Skeletal muscle satellite cell (primary cell): Measurements from ENCODE around the genes LAMC3 and FAM78A.

DNA sequence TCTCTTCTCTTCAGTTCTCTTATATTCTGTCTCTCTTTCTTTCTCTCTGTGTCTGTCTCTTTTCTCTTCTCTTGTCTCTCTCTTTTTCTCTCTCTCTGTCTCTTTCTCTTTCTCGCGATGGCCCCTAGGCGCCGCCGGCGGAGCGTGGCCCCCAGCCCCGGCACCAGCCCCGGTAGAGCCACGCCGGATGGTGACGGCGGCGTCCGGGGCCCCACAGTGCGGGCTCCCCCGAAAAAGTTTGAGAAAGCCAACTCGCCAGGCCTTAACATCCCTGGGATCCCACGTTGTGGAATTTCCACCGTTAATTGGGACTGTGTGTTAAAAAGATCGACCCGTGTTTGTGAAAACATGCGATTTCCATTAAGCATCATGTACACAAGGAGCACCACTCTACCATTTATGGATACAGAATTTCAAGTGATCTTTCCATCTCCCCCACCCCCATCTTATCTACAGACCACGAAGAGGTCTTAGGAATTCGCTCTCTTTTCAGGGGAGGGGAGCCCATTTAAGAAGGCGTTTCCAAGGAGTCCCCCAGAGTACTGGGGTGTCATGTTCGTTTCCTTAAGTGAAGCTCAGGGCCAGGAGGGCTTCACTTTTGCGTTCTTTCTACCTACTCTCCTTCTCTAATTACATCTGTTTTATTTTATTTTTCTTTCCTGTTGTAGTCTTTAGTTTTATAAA, 756 bp downstream of the ABL1 start:
- CAGE, long polyA plus RNA = no peak

GRCh38 chr9:131009034-131009757, at the start of gene LAMC3:
TSS of gene LAMC3 (plus strand) at chr9:131009174.
- CAGE, long polyA plus RNA = no peak

DNA sequence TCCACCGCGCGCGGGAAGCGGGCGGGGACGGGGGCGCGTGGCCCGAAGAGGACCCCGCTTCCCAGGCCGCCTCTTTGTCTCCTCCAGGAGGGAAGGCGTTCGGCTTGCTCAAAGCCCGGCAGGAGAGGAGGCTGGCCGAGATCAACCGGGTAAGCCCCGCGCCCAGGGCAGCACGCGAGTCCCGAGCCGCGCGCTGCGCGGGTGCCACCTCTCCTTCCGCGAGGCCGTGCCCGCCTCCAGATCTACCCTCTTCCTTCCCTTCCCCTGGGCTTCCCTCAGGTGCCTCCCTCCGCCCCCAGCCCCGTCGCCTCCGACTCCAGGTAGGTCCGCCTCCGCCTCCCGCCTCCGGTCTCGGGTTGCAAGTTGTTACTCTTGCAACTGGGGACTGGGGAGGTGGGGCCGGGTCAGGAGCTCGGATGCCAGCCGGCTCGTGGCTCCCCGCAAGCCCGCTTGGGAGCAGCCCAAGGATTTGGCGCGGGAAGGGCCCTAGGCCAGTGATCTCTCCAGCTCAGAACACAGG, 444 bp downstream of the AIF1L start:
- CAGE, long polyA plus RNA = no peak

GRCh38 chr9:131143390-131144005, 18.1 kb downstream of the NUP214 start:
- CAGE, long polyA plus RNA = no peak

DNA sequence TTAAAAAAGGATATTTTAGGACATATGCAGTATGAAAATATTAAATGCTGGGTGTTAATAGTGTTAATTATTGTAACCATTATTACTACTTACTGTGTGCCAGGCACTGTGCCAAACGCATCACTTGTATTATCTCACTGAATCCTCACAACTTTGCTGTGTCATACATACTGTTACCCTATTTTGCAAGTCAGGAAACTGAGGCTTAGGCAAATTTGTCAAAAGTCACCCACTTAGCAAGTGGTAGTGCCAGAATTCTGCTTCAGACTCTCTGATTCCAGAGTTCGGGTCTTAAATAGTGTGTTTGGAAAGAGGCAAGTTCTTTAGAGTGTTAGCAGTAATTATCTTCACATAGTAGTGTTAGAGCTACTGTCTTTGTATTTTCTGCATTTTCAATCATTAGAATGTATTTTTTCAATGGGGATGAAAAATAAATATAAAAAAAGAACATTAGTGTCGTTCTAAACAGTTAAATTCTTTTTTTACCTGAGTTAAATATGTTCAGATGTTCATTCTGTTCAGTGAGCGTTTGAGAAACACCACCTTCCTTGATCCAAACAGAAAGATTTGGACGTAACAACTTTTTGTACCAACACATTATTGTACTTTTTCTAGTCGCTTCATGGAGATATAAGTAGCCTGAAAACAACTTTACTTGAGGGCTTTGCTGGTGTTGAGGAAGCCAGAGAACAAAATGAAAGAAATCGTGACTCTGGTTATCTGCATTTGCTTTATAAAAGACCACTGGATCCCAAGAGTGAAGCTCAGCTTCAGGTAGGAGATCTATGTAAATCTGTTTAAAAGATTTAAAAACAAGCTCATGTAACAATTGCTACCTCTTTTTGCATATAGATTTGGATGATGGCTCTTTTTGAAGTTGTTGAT, 26.0 kb downstream of the NUP214 start:
- CAGE, long polyA plus RNA = no peak

DNA sequence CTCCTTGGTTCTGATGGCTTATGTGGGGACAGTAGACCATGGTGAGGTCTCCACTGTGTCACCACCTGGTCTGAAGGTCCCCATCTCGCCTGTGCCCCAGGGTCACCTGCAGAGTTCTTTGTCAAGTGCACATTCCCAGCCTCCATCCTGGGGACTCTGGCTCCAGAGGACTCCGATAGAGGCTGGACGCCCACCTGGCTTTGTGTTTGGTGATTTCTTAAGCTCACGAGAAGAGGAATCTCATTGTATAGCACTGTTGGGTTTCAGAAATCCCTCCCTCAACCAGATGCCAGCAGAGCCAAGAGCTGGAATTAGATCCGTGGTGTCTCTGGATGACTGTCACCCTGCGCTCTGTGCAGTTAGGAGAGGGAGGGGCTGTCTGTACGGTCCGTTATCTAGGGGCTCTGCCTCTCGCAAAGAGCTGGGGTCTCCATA, 41.6 kb downstream of the FAM78A start:
- CAGE, long polyA plus RNA = no peak

- CAGE, long polyA plus RNA = no peak
Measured at GRCh38 chr9:131237643-131238355, 38.5 kb downstream of the FAM78A start.

- CAGE, long polyA plus RNA = no peak
Measured at GRCh38 chr9:131276408-131277355, at the start of gene FAM78A. TSS of gene FAM78A (minus strand) at chr9:131276510.

GRCh38 chr9:131279210-131279674, 2.9 kb upstream of the FAM78A start:
- CAGE, long polyA plus RNA = no peak

DNA sequence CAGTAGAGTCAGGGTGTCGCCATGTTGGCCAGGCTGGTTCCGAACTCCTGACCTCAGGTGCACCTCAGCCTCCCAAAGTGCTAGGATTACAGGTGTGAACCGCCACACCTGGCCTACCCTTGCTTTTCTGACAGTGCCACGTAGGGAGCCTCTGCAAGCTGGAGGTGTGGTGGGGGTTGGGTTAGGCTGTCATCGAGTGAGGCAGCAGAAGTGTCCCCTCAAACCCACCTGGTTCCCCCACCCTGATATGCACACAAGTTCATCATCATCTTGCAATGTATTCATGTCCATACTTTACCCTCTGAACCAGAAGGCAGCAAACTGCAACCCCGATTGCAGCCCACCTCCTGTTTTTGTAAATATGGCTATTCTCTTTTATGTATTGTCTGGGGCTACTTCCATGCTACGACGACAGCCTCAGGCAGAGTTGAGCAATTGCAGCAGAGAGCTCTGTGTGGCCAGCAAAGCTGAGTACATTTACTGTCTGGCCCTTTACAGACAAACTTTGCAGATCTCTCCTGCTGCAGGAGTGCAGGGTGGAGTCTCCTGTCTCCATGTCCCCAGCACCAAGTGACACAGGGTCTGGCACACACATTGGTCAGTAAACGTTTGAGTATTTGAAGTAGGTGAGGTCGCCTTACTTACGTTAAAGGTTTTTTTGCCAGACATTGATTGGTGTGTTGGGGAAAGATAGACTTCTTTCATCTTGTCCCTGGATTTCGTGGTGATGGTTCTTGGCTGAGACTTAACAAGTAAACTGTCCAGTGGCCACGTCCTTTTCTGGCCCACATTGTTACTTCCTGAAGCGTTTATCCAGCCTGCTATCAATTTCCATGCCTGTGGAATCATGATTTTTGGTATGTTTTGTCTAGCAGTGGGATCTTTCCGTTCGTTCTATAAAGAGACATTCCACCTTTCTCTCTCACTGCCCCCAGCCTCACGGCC, 27.1 kb downstream of the PRRC2B start:
- CAGE, long polyA plus RNA = no peak

DNA sequence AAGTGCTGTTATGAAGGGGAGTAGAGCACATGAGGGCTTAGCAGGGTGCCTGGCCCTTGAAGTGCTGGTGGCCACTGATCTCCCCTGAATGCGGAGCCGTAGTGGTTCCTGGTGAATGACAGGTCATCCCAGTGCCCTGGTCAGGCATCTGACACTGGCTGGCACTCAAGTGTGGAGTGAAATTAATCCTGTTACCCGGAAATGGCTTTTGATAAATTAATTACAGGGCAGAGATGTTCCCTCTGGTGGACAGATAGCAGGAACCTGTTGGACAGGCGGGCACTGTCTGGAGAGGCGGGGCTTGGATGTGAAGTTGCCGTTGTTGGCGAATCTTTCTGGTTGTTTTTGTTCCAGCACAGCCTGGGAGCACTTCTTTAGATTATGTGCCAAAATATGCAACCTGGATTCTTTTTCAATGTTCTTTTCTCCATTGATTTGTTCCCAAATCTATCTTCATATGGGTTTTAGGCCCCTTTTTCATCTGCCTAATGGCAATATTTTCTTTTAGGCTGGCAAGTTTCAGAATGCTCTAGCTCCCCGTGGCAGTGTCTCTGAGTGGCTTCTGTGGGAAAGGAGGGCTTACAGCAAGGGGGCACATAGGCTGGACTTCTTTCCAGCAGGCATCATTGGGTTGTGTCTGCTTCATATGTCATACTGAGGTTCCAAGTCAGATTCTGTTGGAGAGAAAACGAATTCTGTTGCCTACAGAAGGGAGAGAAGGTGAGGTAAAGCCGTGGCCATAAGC, 28.7 kb downstream of the PRRC2B start:
- CAGE, long polyA plus RNA = no peak

DNA sequence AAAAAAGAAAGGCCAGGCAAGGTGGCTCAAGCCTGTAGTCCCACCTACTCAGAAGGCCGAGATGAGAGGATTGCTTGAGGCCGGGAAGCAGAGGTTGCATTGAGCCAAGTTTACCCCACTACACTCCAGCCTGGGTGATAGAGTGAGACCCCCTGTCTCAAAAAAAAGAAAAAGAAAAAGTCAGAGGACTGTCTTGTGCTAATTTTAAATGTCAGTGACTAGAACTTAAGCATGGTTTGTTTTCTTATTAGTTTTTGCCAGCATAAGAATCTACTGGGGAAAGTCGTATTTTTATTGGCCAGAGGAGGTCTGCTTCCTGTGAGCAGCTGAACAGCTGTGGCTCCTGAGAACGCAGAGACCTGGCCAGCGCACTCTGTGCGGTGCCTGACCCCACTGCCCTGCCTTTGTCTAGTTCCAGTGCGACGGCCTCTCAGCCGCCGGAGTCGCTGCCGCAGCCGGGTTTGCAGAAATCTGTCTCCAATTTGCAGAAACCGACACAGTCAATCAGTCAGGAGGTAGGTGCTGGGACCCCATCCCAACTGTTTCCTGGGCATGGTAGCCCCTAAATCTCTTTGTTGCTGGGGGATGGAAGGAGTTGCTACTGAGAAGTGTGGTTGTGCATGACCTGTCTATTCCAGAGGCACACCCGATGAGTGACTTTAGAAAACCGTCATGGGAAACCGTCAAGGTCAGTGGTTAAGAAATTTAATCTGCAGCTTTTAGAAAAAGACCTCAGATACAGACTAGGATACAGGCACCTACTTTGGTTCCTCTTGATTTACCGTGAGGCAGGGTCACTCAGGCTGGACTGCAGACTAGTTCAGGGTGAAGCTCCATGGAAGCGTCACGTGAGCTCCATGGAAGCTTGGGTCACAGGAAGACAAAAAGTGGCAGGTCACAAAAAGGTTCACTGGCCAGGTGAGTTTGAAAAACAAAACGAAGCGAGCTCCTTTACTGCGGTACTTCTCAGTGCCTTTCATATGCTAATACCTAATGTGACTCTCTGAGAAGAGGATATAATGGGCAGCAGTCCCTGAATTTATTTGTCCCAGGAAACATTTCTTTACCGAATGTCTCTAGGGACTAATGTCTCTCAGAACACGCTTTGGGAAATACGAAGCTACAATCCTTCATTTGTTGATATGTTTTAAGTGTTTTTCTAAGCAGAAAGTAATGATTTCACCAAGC, 42.7 kb downstream of the PRRC2B start:
- CAGE, long polyA plus RNA = no peak

DNA sequence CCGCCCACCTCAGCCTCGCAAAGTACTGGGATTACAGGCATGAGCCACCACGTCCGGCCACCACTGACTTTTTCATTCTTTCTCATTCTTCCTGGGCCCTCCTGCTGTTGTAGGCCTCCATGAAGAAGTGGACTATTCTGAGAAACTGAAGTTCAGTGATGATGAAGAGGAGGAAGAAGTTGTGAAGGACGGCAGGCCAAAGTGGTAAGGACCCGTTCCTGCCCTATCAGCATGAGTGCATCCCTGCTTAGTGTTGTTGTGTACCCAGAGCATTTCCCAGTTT, 47.8 kb upstream of the POMT1 start:
- CAGE, long polyA plus RNA = no peak

DNA sequence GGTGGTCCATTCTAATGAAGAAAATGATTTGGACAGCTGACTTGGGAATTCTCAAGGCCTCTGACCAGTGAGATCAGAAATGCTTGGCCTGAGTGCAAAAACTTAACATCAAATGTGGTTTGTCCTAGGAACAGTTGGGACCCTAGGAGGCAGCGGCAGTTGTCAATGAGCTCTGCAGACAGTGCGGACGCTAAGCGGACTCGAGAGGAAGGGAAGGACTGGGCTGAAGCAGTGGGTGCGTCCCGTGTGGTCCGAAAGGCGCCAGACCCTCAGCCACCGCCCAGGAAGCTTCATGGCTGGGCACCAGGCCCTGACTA, 43.7 kb upstream of the POMT1 start:
- CAGE, long polyA plus RNA = no peak

GRCh38 chr9:131495398-131496075, 7.2 kb upstream of the POMT1 start:
- CAGE, long polyA plus RNA = no peak

DNA sequence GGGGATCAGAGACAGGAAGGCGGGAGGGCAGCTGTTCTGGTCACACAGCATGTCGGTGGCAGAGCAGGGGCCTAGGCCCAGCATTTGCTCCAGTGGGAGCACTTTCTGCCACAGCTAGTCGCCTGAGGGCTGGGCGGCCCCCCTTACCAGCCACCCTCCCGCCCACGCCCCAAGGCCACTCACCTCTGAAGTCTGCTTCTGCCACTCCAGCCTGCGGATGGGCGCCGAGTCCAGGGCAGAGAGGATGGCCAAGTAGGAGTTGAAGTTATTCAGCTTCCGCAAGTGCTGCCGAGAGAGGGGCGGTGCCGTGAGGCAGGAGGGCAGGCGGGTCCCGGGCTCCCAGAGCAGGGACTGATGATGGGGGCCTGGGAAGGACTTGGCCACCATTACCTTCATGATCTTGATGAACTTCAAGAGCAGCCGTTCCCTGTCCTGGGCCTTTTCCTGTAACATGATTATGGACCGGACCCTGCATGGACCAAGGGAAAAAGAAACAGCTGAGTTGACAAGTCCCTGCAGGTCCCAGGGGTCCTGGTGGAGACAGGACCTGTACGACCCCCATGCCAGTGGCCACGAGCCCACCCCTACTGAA, 38.9 kb downstream of the PRRT1B start:
- CAGE, long polyA plus RNA = no peak

- CAGE, long polyA plus RNA = no peak
Measured at GRCh38 chr9:131643113-131643559, 96.7 kb downstream of the RAPGEF1 start.

DNA sequence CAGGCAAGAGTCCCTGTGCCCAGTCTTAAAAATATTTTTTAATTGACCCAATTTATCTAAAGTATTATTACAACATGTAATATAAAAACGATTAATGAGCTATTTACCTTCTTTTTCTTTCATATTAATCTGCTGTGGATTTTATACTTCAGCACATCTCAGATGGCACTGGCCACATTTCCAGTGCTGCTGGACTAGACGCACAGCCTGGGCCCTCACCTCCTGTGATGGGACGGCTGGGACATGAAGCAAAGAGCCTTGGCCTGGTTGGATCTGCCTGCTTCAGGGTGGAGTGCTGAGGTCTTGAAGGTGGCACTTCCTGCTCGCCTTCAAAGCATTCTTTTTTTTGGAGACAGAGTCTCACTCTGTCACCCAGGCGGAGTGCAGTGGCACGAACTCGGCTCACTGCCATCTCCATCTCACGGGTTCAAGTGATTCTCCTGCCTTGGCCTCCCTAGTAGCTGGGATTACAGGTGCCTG, 73.2 kb downstream of the RAPGEF1 start:
- CAGE, long polyA plus RNA = no peak

DNA sequence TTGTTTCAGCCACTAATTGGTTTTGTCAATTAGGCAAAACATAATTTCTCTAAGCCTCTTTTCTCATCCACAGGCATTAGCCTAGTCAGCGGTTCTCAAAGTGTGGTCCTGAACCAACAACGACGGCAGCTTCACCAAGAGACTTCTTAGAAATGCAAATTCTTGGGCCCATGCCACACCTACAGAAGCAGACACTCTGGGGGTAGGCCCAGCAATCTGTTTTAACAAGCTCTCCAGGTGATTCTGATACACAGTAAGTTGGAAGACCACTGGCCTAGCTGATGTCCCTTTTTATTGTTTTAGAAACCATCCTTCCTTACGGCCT, 63.2 kb downstream of the RAPGEF1 start:
- CAGE, long polyA plus RNA = no peak

DNA sequence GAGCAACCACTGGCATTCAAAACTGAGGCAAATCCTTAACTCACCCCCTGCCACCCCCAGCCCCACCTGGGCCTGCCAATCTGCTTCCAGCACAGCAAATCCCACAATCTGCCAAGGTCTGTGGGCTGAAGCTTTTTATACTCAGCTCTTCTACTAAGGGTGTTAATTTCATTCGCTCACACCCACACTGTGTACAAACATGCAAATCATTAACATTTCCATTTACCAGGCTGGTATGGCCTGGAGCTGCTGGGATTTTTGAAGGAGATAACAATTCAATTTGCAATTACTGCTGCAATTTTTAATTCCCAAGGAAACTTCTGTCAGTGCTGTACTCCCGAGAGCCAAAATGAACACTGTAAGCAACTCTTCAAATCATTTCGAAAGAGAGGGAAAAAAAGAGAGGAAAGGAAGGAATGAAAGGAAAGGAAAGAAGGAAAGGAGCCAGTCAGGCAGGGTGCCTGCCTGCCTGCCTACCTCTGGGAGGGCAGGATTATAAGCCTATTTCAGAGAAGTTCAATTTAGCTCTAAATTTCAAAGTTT, 35.5 kb downstream of the RAPGEF1 start:
- CAGE, long polyA plus RNA = no peak